Mesenchymal stem cell of the bone marrow (primary cell): ENCODE measurements around a stretch of chr10.

DNA sequence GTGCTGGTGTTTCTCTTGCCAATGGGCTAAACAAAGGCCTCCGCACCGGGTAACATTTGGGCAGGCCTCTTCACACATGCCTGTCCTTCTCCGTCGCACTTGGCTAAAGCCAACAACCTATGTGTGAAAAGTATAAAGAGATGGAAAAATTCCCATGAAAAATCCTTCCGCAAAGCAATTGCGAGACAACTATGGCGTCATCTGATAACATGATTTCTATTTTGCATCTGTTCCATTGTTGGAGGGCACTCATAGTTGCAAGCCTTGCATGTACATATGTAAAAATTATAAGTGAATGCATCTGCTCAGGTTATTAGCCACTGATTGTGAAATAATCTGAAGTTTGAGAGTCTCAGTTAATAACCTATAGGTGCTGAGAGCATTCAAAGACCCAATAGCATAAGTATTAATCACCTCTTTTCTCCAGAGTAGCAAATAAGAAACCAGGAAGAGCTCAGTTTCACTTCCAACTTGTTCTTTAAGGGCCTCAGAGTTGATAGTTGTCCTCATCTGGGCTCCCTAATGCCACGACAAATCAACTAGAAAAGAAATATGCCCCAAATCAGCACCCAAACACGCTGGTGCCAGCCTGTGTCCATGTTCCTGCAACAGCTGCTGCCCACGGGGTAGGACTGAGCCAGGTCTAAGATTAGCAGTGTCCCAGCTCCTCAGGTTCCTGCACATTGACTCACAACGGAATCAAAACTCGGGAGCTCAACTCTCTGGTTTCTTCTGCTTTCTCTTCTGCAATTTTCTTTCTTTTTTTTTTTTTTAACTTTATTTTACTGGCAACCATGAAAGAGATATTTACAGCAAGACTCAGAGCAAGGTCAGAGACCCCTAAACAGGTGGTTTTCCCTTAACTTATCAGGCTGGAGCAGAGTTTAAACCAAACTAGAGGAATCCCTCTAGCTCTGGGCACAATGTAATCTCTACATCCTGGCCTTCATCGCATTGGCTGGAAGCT is 125.8 kb downstream of the PFKFB3 start:
- CAGE, long polyA plus RNA, result no peak

GRCh38 chr10:6494783-6495542 is 85.1 kb downstream of the PRKCQ start:
- CAGE, long polyA plus RNA, result no peak

GRCh38 chr10:7119522-7120094 is 291.2 kb downstream of the SFMBT2 start:
- CAGE, long polyA plus RNA, result no peak

DNA sequence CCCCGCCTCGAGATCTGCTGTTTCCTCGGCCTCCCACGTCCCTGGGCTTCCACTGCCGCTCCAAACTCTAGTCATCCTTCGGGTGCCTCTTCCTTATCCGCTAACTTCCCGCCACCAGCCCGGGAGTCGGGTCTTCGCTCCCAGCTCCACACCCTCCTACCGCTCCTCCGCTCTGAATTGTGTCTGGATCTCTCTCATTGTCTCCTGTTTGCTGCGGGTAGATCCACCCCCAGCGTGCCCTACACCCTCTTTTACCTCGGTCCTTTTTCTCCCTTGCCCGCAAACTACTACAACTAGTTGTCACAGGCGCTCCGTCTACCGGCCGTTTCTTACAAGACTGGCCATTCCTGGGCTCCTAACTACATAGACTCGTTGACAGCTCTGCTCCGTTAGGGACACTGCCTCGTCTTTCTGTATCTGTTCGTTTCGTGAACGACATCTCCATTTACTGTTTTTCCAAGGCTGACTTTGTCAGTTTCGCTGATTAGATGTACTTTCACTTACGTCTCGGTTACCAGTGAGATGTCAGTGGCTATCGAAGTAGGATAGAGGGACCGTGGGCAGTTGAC is 754 bp downstream of the TAF3 start:
- CAGE, long polyA plus RNA, result no peak

DNA sequence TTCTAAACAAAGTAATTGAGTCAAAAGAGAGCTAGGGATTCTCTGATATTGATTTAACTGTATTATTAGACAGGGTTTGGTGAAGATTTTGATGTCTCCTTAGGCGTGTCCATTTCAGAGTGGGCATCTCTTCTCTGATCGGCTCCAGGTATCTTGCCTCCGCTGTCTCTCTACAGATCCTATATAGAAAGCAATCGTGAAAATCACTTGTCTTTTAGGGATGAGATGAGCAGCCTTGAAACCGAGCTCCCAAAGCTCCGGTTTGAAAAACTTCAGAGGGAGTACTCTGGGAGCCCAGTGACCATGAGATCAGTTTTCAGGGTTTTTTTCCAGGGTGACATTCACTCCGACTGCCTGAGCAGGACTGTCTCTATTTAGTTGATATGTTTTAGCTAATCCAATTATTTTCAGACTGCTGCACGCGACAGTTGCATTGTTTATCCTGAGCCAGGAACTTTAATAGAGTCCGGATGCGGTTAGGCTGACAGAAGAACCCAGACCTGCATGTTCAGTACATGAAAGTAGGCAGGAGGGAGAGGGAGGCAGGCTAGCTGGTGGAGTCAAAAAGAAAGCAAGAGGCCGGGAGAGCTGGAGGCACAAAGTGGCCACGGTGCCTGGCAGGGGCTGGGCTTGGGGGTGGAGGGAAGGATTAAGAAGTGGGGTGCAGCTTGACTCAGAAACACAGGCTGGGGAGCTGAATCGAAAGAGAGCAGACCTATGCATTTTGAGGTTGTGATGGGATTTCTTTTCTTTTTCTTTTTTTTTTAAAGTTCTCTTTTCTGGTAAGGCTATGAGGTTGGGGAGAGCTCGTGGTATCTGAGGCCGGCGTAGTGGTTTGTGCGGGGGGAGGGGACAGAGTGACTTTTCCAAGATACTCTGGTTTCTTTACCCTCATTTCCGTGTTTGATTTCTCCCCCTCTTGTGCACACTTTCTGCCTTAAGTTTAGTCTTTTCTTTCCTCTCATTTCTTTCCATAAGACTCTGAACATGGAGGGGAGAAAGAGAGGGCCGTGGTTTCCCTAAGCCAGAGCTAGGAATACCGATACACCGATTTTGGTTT is 5.6 kb downstream of the GATA3 start:
- CAGE, long polyA plus RNA, result no peak

GRCh38 chr10:8404535-8405195 is 350.2 kb downstream of the GATA3 start:
- CAGE, long polyA plus RNA, result no peak

GRCh38 chr10:9755934-9756224 is 1261.8 kb upstream of the CELF2 start:
- CAGE, long polyA plus RNA, result no peak

DNA sequence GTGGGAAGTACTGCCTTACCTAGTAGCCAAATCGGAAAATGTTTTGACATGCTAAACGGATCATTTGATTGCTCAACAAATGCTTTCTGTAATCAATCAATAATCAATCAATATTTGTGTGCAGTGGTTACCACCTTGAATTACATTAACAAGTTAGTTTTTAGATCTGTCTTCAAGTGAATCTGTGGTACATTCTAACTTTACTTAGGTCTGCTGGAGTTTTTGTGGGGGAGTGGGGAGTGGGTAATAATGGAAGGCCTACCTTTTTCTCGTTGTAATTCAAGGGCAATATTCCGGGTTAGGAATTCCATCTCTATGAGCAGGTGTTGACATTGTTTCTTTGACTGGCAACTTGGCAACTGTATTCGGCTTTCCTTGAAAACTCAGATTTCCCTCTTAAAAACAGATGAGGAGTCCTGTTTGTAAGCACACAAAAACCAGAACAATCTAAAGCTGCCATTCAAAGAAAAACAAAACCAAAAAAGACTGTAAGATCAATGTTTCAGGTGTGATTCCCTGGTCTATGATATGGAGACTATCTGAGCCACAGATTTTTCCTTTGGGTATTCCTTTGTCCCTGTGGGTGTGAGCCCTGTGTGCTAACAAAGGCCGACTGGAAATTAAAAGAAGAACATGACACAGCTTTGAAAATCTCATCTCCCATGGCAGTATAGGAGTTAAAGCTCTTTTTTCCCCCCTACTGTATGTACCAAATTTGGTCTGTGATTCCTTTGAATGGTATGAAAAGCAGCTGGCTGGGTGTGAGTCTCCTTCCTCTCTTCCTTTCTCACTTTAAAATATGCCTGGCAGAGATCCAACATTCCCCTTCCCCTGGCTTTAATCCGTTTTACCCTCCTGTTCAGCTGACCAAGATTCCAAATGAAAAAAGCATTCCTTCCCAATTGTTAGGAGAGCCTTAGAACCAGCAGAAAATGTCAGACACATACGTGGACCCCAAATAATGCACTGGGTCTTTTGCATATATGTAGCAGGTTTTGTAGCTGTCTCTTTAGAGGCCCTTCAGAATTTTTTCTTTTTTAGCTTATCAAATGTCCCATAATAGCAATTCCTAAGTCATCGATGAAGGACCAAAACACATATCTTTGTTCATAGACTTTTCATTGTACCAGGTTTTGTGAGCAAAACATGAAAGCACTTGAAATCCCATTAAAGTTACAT is 225.2 kb upstream of the CELF2 start:
- CAGE, long polyA plus RNA, result no peak

DNA sequence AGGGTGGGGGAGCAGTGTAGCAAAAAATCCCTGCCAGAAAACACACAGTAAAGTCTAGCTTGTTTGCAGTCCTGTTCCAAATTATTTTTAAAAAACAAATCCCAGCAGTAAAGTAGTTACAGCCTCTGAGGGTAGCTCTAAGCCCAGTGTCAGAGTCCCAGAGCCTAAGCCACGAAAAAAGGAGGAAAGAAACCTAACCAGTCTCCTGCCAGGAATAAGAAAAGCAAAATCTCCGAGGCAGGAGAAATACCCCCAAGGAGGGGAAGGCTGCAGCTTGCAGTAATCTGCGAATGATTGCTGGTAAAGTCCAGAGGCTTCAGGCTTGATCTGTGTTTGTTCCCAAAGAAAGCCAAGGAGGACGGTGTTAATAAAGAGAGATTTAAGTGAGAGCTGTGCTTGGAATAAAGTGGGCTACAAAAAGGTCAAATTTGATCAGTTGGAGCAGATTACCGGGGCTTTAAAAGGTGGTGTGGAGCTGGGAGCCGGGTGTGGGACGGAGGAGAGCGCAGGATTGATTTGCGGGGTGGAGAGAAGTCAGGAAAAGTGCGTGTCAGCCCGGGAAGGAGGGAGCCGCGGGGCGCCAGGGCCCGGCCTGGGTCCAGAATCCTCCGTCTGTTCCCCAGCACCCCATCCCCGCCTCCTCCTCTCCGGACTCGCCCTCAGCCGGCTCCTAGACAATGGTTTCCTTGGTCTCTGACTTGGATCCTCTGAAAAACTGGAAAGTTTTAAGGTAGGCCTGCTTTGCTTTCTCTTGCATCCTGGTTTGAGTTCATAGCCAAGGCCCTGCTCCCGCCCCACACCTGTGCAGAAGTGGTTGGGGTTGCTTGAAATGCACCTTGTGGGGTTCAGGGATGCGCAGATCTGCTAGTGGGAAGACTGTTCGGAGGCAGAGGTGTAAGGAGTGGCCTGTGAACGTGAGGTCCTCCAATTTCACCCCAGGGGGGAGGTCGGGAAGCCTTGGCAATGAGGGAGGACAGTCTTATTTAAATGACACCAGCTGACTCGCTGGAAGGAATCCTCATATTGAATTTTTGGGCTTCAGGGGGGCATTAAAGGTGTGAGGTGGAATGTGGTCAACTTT is 219.2 kb upstream of the CELF2 start:
- CAGE, long polyA plus RNA, result no peak

- CAGE, long polyA plus RNA, result no peak
Observed at GRCh38 chr10:10891408-10891718, 126.3 kb upstream of the CELF2 start.

GRCh38 chr10:11018441-11018880 is 789 bp downstream of the CELF2 start:
- CAGE, long polyA plus RNA, result no peak

- CAGE, long polyA plus RNA, result no peak
Observed at GRCh38 chr10:11026712-11027425, 9.2 kb downstream of the CELF2 start.

- CAGE, long polyA plus RNA, result no peak
Observed at GRCh38 chr10:11046904-11047103, 29.1 kb downstream of the CELF2 start.

GRCh38 chr10:11061101-11061624 is 43.5 kb downstream of the CELF2 start:
- CAGE, long polyA plus RNA, result no peak

DNA sequence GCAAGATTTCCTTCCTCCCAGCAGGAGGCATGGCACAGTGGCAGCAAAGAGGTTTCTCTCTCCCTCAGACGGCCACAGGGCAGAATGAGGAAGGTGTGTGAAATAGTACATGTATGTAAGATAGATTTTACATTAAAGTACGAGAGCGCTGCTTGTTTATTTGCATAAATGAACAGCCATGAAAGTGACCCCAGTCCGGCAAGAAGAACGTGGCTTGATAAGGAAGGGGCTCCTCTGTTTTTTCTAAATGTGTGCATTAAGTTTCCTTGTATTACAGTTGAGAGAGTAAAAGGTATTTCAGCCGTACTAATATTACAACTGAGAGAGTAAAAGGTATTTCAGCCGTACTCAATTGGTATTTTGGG is 130.2 kb downstream of the CELF2 start:
- CAGE, long polyA plus RNA, result no peak

- CAGE, long polyA plus RNA, result no peak
Observed at GRCh38 chr10:11163742-11164616, 146.3 kb downstream of the CELF2 start.

- CAGE, long polyA plus RNA, result no peak
Observed at GRCh38 chr10:11165600-11166600, 148.2 kb downstream of the CELF2 start.

DNA sequence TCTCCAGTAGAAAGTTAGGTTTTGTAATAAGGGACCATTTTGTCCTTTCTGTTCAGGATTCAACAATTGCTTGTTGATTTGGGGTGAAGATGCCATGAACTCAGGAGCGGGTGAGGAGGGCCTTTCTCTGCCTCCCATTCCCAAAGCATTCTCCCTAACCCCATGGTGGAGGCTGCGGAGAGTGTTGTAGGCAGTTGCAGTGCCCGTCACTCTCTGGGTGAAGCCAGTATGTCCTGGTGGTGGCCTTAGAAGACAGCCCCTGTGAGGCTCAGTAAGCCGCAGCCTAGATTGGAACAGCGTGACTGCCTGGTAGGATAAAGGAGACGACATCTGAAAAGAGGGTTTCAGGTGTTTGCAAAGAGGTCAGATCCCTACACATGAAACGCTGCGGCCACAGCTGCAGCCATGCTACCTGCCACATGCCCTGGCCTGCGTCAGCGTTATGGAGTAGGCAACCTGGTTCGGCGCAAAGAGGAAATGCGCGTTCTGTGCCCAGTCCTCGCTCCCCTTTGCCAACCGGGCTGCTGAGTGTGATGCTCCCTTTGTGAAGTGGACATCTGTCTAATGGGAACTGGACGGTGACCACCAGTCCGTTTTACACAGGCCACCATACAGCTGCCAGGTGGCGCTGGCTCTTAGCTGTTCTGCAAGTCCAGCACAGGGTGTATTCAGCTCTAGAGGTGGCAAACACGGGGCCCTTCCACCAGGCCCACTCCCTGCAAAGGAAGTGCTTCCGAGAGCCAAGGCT is 160.2 kb downstream of the CELF2 start:
- CAGE, long polyA plus RNA, result no peak

GRCh38 chr10:11193284-11193686 is 175.6 kb downstream of the CELF2 start:
- CAGE, long polyA plus RNA, result no peak

- CAGE, long polyA plus RNA, result no peak
Observed at GRCh38 chr10:11214345-11215096, 196.8 kb downstream of the CELF2 start.